Mesenchymal stem cell of Wharton's jelly (primary cell): ENCODE data around the gene NYX.

DNA sequence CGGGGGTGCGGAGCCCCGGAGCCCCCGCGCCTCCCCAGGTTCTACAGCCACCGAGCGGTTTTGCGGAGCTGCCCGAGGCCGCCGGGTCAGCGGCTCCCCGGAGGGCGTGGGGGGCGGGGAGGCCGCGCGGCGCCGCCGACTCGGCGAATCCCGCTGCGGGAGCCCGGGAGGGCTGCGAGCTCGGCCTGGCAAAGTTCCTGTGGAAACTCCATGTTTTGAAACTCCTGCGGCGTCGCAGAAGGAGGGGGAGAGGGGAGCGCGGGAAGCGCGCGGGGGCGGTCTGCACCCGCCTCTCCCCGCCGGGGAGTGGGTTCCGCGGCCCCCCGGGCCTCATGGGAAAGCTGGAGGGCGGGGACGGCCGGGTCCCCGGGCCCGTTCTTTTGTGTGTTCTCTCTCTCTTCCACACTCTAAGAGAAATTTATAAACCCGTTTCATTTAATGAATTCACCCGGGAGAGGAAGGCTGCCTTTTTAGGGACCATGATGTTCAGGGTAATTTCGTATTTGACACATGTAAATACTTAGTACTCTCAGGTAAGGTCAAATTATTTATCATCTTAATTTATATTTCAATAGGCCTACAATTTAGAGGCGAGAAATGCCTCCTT is 12.0 kb upstream of the BCOR start:
- CAGE, long polyA plus RNA, result no peak

DNA sequence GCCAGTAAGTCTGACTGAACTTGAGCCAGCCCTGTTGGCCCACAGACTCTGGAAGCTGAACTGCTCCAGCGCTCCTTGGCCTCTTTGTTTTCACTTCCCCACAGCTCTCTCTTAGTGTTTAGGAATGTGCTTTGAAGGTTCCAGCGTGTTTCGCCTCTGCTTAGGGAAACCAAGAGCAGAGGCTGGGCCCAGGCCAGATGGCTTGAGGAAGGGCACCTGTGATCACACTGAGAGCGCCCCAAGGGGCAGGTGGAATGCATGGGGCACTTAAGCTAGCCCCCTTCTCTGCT is 43.4 kb upstream of the BCOR start:
- CAGE, long polyA plus RNA, result no peak

DNA sequence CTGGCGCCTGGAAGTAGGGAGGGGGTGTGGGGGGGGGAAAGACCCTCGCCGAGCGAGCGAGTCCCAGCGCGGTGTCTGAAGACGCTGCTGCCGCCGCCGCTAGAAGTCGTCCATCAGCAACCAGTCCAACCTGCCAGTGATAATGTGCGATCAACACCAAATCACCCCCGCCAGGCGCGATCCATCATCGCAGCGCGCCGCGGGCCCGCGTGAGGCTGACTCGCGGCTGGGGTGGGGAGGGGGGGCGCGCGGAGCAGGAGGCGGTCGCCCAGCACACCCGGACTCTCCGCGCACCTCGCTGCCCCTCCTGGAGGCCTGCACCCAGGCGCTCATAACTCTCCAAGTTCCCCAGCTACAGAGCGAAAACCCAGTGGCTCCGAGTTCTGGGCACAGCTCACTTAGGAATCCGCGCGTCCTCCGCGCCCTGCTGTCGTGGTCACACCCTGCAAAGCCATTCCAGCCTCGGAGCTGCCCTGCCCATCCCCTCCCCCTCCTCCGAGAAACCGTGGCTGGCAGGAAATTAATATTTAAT is 57.9 kb upstream of the BCOR start:
- CAGE, long polyA plus RNA, result no peak

- CAGE, long polyA plus RNA, result no peak
Measured at GRCh38 chrX:40172047-40172776, 74.5 kb upstream of the BCOR start.

- CAGE, long polyA plus RNA, result no peak
Measured at GRCh38 chrX:40298958-40299666, 201.4 kb upstream of the BCOR start.

GRCh38 chrX:40755244-40755999 is 20.1 kb upstream of the MED14 start:
- CAGE, long polyA plus RNA, result no peak

DNA sequence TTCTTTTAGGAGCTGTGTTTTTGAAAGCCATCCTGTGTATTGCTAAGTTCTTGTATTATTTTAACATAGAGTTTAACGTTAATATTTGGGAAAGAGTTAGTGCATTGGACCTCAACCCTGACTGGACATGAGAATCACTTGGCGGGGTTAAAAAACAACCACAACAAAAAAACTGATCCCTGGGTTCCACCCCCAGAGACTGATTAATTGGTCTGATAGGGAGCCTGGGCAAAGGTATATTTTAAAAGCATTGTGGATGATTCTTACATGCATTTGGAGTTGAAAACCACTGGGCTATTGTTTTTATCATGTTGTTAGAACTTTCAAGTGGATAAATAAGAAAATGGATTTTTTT is 3.5 kb downstream of the USP9X start:
- CAGE, long polyA plus RNA, result no peak

DNA sequence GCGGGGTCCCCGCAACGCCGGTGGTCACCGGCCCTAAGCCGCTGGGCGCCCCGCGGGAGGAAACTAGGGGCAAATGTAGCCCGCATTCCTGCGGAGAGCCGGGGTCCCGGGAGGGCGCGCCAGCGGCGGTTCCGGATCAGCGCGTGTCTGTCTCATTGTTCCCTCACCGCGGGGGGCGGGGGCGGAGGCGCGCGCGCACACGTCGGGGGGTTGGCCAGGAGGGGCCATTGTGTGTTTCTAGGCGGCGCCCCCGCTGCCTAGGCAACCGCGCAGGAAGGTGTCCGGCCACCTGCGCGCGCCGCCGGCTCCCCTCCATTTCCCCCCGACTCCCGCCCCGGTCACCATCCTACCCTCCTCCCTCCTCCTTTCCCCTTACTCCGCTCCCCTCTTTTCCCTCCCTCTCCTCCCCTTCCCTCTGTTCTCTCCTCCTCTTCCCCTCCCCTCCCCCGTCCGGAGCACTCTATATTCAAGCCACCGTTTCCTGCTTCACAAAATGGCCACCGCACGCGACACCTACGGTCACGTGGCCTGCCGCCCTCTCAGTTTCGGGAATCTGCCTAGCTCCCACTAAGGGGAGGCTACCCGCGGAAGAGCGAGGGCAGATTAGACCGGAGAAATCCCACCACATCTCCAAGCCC is 809 bp upstream of the DDX3X start:
- CAGE, long polyA plus RNA, result no peak

GRCh38 chrX:41335440-41335663 is 1.4 kb downstream of the DDX3X start:
- CAGE, long polyA plus RNA, result no peak

DNA sequence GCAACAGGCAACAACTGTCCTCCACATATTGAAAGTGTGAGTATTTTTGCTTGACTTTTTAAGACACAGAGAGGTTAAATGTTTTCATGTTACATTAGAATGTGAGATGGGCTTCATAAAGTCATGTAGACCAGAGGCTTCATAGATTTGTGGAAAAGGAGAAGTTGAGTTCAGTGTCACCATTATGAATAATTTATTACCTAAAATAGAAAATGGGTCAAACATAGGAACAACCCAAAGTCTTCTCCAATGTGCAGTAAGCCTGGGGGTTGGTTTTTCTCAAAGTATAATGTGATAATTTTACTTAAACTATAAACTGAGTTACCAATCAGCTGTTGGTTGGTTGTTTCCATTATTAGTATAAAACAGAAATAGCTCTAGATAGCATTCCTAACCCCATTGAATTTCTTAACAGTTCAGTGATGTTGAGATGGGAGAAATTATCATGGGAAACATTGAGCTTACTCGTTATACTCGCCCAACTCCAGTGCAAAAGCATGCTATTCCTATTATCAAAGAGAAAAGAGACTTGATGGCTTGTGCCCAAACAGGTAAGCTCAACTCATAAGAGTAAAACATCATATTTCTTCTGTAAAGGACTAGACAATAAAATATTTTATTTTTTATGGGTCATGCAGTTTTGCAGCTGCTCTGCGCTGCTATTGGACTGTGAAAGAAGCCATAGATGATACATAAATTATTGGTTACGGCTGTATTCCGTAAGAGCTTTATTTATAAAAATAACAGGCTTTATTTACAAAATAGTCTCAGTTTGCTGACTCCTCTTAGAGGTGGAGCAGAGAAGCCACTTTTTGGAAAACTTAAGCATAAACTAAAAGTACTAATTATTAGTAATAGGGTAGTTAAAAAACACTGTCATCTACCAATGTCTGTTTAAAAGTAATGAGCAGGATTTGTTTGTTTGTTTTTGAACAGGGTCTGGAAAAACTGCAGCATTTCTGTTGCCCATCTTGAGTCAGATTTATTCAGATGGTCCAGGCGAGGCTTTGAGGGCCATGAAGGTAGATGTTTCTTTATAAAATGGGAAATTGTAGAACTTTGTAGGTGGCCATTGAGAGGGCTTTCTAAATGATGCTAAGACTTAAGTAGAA is 9.2 kb downstream of the DDX3X start:
- CAGE, long polyA plus RNA, result no peak

DNA sequence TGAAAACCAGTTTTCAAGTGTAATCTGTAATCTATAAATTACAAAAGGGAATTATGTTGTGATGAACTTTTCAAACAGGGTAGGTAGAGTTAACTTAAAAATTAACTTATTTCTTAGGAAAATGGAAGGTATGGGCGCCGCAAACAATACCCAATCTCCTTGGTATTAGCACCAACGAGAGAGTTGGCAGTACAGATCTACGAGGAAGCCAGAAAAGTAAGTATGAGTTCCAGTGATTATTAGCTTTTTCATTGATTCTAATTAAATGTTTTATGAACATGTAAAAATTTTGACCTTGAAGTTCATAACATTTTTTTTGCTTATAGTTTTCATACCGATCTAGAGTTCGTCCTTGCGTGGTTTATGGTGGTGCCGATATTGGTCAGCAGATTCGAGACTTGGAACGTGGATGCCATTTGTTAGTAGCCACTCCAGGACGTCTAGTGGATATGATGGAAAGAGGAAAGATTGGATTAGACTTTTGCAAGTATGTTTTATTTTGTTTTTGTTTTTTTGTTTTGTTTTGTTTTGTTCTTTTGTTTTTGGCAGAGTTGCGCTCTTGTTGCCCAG is 10.0 kb downstream of the DDX3X start:
- CAGE, long polyA plus RNA, result no peak

GRCh38 chrX:41346723-41347594 is 13.0 kb downstream of the DDX3X start:
- CAGE, long polyA plus RNA, result no peak

DNA sequence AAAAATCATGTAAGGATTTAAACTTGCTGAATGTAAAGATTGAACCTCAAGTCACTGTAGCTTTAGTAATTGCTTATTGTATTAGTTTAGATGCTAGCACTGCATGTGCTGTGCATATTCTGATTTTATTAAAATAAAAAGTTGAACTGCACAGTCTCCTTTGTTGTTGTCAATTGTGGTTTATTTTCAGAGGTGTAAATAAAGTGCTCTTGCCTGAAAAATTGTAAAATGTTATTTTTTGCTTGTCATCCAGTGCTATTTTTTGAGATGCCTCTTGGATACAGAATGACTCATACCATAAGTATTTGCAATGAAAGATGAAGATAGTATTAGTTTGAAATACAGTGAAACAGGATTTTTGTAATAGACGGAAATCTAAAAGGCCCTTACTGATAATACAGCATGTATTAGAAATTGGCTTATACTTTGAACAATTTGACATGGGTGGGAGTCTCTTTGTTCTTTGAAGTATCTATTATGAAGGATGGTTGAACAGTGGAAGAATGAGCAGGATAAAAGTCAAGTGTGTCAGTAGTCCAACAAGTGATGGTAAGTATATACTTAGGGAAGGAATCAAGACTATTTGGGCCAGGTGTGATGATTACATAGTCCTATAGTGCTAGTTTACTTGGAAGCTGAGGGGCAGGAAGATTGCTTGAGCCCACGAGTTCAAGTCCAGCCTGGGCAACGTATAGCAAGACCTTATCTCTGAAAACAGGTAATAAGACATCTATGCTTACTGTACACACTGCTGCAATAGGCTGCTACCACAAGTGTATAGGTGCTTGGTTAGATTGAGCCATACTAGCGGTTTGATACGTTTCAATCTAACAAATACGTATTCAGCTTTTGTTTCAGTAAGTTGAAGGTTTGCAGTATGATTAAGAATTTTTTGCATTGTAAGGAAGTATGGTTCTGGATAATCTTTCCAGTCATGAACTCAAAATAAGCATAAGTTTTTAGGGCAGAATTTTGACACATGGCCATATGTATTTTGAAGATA is 16.4 kb downstream of the DDX3X start:
- CAGE, long polyA plus RNA, result no peak

DNA sequence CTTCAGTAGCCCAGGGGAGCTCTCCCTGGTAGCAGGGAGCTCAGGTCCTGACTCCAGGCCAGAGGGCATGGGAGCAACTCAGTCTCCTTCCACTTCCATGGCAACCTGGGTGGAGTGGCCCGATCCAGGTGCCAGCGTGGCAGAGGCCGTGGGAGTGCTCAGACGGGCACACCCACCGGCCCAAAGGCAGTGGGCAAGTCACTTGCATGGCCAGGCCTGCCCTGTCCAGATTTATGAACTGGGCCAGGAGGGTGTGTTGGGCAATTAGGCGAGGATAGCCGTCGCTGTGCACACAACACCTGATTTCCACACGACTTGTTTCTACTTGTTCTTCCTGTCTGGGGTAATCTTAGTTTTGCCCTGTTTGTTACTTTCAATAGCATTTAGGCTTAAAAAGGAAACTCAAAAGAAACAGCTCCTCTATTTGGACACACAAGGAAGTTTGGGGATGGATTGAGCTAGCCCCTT is 55.5 kb upstream of the NYX start:
- CAGE, long polyA plus RNA, result no peak

DNA sequence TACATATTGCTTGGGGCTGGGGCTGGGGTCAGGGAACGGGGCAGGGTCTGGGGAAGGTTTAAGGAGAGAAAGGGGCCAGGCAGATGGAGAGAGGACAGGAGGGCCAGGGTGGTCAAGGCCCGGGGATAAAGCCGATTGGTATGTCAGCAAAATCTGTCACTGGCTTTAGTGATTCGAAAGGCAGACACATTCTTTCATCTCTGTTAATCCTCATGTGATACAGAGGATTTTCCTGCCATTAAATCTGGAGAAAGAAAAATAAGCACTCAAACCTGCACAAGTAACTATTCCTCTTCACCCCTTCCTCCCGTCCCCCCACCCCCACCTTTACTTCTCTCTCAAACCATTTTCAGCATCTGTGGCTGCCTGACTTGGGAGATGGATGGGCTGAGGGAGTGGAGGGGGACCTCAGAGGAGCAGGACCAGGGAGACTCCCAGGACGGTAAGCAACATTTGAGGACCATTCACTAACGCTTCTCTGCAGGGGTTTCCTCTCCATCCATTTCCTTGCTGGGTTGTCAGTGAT is at the start of gene NYX:
Gene NYX (plus strand): TSS at position 269 of the 526 bp plus-strand sequence.
- CAGE, long polyA plus RNA, result no peak

GRCh38 chrX:41665644-41666095 is 23.1 kb upstream of the GPR34 start:
- CAGE, long polyA plus RNA, result no peak

DNA sequence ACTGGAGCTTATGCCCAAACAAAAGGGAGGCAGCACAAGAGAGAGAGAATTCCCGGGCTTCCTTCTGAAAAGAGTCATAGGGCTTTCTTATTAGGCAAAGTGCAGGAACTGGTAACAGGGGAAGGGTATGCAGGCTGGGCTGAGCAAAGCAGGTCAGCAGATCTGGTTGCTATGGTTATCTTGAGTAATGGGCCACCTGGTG is 5.3 kb upstream of the GPR82 start:
- CAGE, long polyA plus RNA, result no peak

DNA sequence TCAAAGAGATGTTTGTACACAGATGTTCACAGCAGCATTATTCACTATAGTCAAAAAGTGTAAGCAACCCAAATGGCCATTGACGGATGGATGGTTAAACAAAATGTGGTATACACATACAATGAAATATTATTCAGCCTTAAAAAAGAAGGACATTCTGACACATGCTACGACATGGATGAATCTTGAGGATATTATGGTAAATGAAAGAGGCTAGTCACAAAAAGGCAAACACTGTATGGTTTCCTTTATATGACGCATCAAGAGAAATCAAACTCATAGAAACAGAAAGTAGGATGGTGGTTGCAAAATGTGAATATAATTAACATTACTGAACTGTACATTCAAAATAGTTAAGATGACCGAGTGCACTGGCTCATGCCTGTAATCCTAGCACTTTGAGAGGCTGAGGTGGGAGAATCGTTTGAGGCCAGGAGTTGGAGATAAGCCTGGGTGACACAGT is 9.5 kb upstream of the CASK start:
- CAGE, long polyA plus RNA, result no peak

DNA sequence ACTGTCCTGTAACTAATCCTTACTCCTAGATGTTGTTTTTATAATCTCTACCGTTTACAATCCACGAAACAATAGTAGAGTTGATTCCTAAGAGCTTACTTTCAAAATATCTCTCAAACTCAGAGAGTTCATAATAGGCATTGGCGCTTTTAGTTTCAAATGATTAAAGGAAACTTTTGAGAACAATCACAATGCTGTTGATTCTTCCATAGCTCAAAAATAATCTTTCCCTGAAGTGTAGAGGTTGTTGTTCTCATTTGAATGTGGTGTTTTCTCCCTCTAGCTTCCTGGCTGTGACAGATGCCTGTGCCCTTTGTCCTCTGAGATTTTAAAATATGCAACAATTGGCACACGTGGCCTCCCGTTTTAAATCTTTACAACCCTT is 22.7 kb upstream of the CASK start:
- CAGE, long polyA plus RNA, result no peak

DNA sequence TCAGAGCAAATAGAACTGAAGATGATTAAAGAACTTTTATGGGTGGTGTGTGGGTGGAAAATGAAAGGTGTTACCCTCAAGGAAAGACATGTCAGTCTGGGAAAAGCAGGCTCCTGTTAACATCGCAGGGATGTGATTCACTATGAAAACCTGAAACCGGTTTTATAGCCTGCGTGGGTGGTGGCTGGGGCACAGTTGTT is 61.2 kb upstream of the CASK start:
- CAGE, long polyA plus RNA, result no peak